Peyer's patch (tissue), 4 donors: Measurements from ENCODE around the genes PTPRH, SBK3 and EPN1.

- PRO-cap: no peak
- RAMPAGE, long total RNA, 4 experiments: no peak in any of the 4 experiments
Measured at GRCh38 chr19:55203591-55204205, 5.6 kb downstream of the PTPRH start.

- PRO-cap: bidirectional peak, plus-strand start at chr19:55209619, minus-strand start at chr19:55209472
- RAMPAGE, long total RNA, 4 experiments: start-site peak on the minus strand in 3 of 4 experiments, at chr19:55209441-55209473 at its widest, 424 to 826 reads per replicate
Measured at GRCh38 chr19:55208918-55209793, at the start of gene PTPRH. Gene PTPRH (minus strand): TSS chr19:55209501.

DNA sequence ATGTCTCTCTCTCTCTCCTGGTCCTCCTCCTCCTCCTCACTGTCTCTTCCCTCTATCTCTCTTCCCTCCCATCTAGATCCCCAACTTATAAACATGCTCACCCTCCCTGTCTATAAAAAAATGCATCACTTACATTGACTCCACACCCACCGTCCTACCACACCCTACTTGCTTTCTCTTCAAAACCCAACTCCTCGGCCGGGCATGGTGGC lies 2.3 kb upstream of the PTPRH start:
- PRO-cap: no peak
- RAMPAGE, long total RNA, 4 experiments: no peak in any of the 4 experiments

DNA sequence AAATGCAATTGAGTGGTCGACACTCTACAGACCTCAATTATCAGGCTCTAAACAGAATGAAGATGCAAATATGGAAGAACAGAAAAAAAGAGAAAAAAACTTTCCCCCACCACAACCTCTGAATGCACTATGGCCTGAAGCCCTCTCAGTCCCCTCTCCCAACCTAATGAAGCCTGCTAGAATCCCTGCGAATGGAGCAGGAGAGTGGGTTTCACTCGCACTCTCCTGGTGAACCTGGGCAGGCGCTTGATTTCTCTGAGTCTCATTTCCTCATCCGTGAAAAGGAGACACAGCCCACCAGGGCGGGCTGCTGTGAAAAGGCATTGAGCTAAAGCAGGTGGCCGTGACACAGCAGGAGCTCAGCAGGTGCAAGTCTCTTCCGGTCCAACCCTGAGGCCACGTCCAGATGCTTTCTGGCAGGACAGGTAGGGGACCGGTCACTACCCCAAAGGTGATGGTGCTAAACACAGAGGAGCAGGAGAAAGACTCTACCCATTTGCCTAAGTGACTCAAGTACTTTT lies 5.1 kb downstream of the PPP6R1 start:
- PRO-cap: no peak
- RAMPAGE, long total RNA, 4 experiments: no peak in any of the 4 experiments

DNA sequence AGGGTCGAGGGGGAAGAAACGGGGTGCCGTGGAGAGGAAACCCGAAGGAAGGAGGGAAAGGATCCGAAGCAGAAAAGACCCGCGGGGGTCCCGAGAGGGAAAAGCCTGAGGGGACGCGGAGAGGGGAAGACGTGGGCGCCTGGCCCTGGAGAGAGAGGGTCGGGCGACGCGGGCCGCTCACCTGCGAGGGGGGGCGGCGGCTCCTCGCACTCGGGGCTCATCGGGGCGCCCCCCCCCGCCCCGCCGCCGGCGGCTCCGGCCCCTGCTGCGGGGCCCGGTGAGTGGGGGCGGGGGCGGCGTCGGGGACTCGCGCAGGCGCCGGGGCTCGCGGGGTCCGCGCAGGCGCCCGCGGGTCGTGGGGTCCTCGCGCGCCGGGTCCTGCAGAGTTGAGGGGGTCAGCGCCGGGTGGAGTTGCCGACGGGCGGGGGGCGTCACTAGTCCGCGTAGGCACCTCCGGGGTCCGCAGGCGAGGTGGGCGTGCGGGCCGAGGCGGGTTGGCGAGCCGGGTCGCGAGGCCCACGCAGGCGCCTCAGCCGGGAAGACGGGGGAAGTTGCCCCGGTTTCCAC lies 480 bp downstream of the PPP6R1 start:
- PRO-cap: no peak
- RAMPAGE, long total RNA, 4 experiments: start-site peak on the plus strand in 1 of 4 experiments, centred at position 385 of the sequence, 5 reads per replicate; start-site peak on the minus strand in 1 of 4 experiments, centred at position 242 of the sequence, 15 reads per replicate

- PRO-cap: no peak
- RAMPAGE, long total RNA, 4 experiments: no peak in any of the 4 experiments
Measured at GRCh38 chr19:55284304-55284935, 623 bp downstream of the BRSK1 start.

DNA sequence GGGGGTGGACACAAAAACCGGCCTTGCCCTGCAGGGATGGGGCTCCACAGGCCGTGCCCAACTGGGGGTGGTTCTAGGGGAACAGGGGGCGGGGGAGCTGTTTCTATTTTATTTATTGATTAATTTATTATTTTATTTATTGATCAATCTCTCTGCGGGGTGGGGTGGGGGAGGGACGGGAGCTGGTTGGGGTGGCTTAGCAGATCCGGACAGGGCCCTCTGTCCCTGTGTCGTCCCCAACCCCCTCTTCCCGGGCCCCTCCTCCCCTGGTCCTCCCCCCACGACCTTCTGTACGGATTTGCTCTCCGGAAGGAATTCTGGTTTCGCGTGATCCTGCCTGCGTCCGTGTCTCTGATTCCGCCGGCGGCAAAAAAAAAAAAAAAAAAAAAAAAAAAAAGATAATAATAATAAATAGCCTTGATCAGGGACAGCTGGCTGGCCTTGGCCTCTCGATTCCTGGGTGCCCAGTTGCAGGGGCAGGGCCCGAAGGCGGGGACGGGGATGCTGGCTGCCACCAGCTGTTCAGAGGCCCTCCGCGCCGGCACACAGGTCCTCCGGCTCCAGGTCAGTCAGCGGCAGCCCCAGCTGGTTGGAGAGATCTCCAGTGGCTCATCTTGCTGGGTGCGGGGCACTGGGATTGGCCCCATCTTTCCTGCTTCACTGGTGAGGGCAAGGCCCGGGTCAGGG lies 12.8 kb downstream of the TMEM150B start:
- PRO-cap: no peak
- RAMPAGE, long total RNA, 4 experiments: no peak in any of the 4 experiments

- PRO-cap: no peak
- RAMPAGE, long total RNA, 4 experiments: no peak in any of the 4 experiments
Measured at GRCh38 chr19:55351986-55352425, 2.5 kb downstream of the COX6B2 start.

GRCh38 chr19:55388858-55389972 lies 3.5 kb downstream of the RPL28 start:
- PRO-cap: no peak
- RAMPAGE, long total RNA, 4 experiments: no peak in any of the 4 experiments

GRCh38 chr19:55467722-55468180 lies 3.2 kb upstream of the C19orf85 start:
- PRO-cap: no peak
- RAMPAGE, long total RNA, 4 experiments: no peak in any of the 4 experiments

DNA sequence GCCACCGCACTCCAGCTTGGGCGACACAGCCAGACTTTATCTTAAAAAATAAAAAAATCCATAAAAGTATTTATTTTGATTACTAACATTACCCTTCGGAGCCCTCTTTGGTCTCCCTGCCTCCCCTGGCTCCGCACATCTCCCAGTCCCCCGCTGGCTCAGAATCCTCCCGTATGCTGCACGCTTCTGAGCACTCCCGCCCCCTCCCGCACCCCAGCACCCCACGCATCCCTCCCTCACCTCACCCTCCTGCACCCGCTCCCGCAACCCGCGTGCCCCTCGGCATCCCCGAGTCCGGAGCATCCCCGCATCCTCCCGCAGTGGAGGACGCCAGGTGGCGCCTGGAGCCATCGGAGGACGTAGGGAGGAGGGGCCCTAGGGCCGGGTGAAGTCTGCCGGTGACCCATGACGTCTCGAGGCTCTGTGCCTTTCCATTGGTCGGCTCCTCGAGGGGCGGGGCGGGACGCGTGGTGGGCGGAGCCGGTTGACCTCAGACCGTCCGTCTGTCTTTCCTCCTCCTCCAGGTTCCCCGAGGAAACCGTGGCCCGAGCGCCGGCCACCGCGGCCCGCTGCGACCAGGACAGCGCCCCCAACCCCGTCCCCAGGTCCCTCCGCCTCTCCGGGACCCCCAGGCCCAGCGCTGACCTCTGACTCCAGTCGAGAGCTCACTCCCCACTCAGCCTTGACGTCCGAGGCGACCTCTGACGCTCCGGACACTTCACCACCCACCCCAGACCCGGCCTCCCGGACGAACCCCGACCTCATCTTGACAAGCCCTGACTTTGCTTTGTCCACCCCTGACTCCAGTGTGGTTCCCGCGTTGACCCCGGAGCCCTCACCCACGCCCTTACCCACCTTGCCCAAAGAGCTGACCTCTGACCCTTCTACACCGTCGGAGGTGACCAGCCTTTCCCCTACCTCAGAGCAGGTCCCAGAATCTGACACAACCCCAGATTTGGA lies 20.0 kb downstream of the SBK2 start:
- PRO-cap: unidirectional peak, plus-strand start at position 461 of the sequence; unidirectional peak, plus-strand start at position 525 of the sequence
- RAMPAGE, long total RNA, 4 experiments: no peak in any of the 4 experiments

- PRO-cap: no peak
- RAMPAGE, long total RNA, 4 experiments: no peak in any of the 4 experiments
Measured at GRCh38 chr19:55545492-55546808, at the start of gene SBK3. Gene SBK3 (minus strand): TSS chr19:55545543.

DNA sequence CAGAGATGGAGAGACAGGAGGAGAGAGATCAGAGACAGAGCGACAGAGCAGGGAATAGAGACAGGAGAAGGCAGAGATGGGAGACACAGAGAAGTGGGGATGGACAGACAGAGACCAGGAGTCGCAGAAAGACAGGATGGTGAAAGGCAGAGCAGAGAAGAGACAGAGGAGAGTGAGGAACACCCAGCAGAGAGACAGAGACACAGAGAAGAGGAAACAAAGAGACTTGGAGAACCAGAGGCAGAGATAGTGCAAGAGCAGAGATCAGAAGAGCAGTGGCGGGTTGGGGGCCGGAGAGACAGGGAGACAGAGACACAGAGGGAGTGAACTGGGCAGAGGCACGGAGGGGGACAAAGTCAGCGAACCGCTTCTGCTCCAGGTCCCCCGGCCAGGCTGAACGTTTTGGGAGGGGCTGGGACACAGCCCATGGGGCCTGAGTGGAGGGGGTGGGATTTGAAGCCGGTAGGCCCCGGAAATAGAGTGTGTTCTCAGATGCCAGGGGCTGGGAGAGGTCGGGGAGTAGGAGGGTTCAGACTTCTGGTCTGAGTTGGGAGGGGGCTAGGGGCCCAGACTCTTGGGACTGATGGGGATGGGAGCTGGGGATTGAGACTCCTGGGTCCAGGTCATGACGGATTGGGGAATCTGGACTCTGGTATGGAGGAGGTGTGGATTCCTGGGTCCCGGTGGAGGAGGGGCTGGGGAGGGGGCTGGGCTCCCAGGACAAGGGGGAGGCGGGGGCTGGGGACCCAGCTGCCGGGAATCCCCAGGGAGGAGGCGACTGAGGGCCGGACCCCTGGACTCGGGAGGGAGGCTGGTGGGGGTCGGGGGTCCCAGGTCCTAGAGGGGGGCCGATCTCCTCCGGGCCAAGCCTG lies 597 bp downstream of the ZNF579 start:
- PRO-cap: no peak
- RAMPAGE, long total RNA, 4 experiments: no peak in any of the 4 experiments

DNA sequence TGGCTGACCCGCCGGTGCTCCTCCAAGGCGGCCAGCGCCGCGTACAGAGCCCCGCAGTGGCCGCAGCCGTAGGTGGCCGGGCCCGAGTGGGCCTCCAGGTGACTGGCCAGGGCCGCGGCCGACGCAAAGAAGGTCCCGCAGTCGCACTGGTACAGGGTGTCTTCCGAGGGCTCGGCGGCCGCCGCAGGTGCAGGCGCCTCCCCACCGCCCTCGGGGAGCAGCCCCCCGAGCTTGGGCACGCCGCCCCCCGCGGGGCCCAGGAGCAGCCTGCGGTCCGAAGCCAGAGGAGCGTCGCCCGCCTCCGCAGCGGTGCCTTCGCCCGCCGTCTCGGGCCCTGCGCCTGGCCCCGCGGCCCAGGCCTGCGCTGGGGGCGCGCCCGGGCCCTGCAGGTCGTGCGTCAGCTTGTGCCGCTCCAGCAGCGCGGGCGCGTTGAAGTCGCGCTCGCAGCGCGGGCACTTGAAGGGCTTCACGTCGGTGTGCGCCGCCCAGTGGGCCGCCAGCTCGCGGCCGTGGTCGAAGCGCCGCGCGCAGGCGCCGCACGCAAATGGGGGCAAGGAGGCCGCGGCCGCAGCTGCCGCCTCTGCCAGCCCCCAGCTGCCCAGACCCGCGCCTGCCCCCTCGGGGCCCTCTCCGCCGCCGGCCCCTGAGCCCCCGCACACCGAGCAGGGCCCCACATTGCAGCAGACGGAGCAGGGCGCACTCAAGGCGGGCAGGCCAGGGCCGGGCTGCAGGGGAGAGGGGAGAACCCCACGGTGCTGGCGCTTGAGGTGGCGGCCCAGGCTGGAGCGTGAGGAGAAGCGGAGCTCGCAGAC lies 6.3 kb downstream of the FIZ1 start:
- PRO-cap: no peak
- RAMPAGE, long total RNA, 4 experiments: no peak in any of the 4 experiments

DNA sequence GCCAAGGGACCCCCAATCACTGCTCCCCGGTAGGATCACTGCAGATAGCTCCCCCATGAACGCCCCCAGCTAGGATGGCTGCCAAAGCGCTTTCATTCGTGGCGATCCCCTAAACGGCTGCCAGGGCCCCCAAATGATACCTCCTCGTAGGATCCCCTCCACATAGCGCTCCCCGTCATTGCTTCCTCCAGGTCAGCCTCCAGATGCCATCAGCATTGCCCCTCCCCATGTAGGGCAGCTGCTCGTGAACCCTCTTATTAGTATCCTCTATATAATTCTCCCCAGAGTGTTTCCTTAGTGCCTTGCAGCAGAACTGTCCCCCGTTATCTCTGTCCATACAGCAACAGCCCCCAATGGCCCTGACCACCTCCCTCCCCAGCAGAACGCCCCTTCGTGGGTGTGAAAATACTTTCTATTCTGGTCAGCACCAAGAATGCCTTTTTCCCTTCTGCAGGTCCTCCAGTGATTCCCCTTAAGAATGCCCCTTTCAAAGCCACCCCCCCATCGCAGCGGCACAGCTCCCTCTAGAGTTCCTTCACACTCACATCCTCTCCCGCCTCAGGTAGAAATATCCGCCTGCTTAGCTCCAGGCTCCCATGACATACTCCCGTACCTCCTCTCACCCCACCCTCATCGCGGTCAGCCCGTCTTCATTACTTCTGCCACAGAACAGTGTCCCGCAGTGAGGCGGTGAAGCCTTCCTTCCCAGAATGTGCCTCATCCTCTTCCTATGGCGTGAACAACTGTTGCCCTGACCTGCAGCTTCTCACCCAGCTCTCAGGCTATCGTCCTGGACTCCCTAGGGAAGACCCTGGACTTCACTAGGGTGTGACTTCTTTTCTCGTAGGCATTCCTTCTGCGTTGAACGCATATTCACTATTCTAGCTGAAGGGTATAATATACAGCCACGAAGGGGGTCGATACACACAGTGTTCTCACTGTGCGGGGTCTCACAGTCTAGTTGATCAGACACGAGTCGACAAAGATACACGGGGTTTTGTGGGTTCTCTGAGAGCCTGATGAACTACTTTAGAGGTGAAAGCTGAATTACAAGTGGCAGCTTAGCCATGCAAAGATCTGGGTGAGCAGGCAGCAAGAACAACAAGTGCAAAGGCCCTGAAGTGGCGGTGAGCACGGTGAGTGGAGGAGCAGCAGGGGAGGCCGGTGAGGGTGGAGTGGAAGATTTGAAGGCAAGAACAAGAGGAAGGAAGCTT lies 821 bp downstream of the ZNF865 start:
- PRO-cap: unidirectional peak, minus-strand start at position 461 of the sequence
- RAMPAGE, long total RNA, 4 experiments: no peak in any of the 4 experiments

- PRO-cap: no peak
- RAMPAGE, long total RNA, 4 experiments: no peak in any of the 4 experiments
Measured at GRCh38 chr19:55607552-55608349, 2.3 kb downstream of the ZNF865 start.

DNA sequence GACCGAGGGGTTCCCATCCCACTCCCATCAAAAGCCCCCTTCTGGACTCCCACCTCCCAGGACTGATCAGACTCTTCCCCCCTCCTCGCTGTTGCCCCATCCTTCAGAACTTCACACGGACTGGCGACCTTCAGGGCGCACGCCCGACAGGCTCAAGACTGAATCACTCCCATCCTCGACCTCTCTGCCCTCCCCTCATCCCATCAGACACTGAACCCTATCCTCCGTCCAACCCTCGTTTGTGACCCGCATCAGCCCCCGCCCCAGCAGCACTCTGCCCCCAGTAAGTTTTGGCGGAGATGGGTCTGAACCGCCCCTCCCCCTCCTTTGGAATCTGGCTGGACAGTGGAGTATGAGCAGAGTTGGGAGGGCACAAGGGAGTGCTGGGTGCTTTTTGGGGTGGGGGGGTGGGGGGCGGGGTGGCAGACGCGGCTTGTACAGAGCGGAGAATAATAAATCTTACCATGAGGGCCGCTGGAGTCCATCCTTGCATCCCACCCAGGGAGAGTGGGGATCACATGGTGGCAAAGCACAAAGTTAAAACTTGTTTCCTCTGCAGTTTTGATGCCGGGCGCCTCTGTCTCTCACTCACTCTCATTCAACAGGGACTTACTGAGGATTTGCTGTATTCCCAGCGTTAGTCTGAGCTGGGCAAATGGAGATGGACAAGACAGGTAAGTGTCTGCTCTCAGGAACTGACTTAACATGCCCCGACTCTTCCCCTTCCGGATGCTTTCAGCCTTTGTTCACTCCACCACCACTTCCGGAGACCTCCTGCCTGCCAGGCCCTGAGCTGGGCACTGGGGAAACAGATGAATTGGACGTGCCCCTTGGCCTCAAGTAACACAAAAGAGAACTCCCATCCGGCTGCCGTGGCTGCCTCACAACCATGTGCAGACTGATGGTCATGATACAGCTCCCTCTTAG lies 7.3 kb downstream of the ZNF784 start:
- PRO-cap: no peak
- RAMPAGE, long total RNA, 4 experiments: no peak in any of the 4 experiments

GRCh38 chr19:55654702-55654932 lies 218 bp upstream of the U2AF2 start:
- PRO-cap: bidirectional peak, plus-strand start at chr19:55655039, minus-strand start at chr19:55654853
- RAMPAGE, long total RNA, 4 experiments: no peak in any of the 4 experiments

DNA sequence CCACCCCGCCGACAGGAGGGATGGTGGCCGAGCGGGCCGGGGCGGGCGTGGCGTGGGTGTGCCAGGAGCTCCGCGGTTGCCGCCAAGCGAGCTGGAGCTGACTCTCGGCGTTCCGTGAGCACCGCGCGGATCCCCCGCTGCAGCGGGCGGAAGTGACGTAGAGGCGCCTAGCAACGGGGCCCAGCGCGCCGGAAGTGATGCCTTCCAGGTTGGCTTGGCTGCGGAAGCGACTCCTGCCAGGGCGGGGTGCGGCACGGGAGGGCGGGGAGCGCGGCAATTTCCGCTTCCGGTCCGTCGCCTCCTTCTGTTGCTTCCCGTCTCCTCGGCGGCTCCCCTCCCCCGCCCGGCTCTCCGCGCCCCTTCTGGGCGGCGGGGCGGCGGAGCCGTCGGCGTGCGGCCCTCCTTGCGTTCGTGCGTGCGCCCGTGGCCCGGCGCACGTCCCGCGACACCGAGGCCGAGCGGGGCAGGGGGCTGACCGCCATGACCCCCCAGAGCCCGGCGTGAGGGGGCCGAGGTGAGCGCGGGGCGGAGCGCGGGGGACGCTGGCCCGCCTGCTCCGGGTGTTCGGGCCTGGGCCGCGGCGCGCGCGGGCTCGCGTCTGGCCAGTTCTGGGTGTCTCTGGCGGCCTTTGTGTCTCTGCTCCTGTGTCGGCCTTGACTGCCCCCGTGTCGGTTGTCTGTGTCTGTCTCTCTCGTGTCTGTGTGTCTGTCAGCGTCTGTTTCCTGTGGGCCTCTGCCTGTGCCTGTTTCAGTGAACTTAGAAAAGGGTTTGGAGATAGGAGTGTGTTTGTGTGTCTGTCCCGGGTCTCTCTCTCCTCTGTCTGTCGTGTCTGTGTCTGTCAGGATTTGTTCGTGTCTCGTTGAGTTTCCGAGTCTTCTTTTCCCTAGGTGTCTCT lies at the start of gene EPN1:
Gene EPN1, plus strand, starts transcription at position 305 of the 895 bp plus-strand sequence.
- PRO-cap: bidirectional peak, plus-strand start at position 307 of the sequence, minus-strand start at position 349 of the sequence
- RAMPAGE, long total RNA, 4 experiments: start-site peak on the plus strand in 1 of 4 experiments, centred at position 409 of the sequence, 92 reads per replicate

- PRO-cap: no peak
- RAMPAGE, long total RNA, 4 experiments: start-site peak on the plus strand in 1 of 4 experiments, at chr19:55704393-55704424 at its widest, 6 reads per replicate
Measured at GRCh38 chr19:55704077-55704922, 29.3 kb downstream of the EPN1 start.